Penis (tissue), 1 donor: ENCODE data around the gene EPS15.

GRCh38 chr1:50787917-50788271 is 172.2 kb downstream of the FAF1 start:
- PRO-cap = no peak

DNA sequence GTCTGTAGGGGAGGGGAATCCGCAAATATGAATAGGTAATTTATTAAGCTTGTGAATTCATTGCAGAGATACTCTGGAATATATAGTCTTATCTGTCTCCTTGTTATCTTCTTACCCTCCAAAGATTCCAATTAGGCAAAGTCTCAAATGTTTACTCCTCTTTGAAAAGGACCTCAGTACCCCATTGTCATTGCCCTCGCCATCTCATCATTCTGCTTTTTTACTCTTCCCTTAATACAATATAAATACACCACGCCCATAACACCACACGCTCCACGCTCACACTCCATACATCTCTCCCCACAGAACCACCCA is 1.0 kb downstream of the FAF1 start:
- PRO-cap = no peak

DNA sequence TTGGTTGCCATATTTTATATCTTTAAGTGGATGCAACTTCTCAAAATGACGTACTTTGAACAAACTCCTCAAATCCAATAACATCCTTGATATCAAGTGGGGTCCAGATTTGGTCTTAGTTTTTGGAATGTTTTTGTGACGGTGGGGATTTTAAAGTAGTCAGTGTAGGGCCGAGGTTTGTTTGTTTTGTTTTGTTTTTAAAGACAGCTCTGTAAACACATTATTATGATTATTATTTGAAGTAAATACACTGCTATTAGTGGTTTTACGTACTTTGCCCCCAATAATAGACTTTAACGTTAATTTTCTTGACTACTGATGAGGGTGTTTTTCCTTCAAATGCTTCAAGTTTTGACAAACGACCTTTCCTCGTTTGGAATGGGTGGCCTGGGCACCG is 569 bp downstream of the CDKN2C start:
- PRO-cap = no peak

- PRO-cap = no peak
These were observed 35.0 kb downstream of the RNF11 start for GRCh38 chr1:51270889-51271737.

DNA sequence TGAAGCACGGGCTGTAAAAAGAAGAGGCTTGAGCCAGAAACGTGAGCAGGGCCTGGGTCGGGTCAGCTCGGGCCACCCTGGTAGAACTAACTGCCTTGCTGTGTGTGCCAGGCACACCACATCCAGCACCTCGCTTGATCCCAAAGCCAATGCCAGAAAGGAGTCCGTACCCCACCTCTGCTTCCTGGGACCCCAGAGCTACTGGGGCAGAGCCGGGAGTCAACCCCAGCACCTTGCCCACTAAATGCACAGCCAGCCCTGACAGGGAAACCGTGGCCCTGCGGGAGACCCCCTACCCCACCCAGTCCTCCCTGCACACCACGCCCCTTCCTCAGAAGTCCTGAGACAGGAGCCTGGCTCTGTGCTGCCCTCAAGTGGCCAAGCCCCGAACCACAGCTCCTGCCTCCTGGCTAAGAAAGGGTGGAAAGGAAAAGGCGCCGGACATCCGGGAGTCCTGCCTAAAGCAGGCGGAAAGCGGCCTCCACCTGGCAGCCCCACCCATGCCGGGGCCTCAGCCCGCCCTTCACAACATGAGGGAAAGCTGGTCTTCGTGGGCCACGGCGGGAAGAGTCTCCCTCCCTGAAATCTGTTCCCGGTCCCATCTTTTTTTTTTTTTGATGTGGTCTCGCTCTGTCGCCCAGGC is 33.6 kb downstream of the TTC39A start:
- PRO-cap = no peak

- PRO-cap = no peak
These were observed 63.9 kb upstream of the TTC39A start for GRCh38 chr1:51394191-51394701.

- PRO-cap = no peak
These were observed 27.5 kb downstream of the EPS15 start for GRCh38 chr1:51491660-51491859.

GRCh38 chr1:51517797-51519007 is 864 bp downstream of the EPS15 start:
- PRO-cap = unidirectional peak, plus-strand start at chr1:51518052; bidirectional peak, plus-strand start at chr1:51518272, minus-strand start at chr1:51518135; bidirectional peak, plus-strand start at chr1:51518900, minus-strand start at chr1:51518732

- PRO-cap = bidirectional peak, plus-strand start at chr1:51519506, minus-strand start at chr1:51519245
These were observed at the start of gene EPS15 for GRCh38 chr1:51519008-51519622. Gene EPS15 (minus strand): TSS chr1:51519266.

GRCh38 chr1:51519662-51520192 is 661 bp upstream of the EPS15 start:
- PRO-cap = no peak

- PRO-cap = no peak
These were observed 15.2 kb downstream of the NRDC start for GRCh38 chr1:51863354-51863740.

DNA sequence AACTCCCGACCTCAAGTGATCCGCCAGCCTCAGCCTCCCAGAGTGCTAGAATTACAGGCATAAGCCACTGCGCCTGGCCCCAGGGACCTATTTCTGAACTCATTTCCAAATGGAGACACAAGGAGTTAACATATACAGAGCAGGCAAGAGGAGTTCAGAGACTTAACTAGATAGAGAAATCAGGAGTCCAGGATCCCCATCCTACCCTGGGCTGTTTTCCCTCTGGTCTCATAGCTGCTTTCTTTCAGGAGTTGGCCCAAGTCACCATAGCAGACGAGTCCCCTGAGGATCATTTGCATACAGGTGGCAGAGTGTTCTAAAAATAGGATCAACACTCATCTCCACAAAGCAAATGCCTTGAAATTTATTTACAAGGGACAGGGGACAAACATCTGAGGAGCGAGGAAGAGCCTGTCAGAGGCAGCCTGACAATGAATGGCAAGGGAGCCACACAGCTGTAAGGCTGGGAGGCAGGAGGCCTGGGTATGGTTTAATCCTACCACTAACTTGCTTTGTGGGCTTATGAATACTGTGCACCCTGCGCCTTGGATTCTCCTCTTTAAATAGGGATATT is 34.8 kb downstream of the RAB3B start:
- PRO-cap = no peak

- PRO-cap = no peak
These were observed 15.8 kb upstream of the RAB3B start for GRCh38 chr1:52006179-52006917.

GRCh38 chr1:52028883-52029239 is 4.7 kb downstream of the KTI12 start:
- PRO-cap = no peak

DNA sequence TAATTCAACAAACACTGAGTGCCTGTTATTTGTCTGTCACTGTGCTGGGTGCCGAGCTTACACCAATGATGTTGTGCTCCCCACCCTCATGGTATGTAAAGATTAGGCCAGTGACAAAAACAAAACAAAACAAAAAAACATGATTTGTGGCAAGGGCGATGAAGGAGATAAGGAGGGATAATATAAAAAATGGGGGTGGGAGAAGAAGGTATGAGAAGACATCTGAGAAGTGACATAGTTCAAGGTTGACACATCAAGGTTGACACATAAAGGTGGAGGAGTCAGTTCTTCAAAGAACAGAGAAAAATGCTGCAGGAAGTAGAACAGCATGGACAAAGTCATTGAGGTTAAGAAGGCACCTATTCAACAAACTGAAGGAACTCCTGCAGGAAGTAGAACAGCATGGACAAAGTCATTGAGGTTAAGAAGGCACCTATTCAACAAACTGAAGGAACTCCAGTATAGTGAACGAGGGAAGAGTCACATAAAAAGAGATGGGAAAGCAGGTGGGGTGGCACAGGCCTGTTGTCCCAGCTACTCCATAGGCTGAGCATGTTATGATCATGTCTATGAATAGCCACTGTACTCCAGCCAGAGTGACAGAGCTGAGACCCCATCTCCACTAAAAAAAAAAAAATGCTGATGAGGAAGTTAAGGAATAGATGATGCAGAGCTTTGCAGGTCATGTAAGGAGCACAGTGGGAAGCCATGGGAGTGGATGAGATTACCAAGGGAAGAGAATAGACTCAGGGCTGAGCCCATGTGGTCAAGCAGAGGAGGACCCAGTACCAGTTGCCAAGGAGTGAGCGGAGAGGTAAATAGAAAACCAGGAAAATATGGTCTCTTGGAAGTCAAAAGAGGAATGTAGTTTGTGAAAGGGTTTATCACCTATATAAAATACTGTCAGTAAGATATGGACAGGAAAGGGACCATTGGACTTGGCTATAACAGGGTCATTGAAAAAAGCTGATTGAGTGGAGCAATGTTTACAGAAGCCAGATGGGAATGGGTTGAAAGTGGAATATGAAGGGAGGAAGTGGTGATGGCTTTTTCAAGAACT is 101.6 kb downstream of the ZFYVE9 start:
- PRO-cap = no peak

- PRO-cap = no peak
These were observed 51.1 kb downstream of the CC2D1B start for GRCh38 chr1:52314755-52315455.

DNA sequence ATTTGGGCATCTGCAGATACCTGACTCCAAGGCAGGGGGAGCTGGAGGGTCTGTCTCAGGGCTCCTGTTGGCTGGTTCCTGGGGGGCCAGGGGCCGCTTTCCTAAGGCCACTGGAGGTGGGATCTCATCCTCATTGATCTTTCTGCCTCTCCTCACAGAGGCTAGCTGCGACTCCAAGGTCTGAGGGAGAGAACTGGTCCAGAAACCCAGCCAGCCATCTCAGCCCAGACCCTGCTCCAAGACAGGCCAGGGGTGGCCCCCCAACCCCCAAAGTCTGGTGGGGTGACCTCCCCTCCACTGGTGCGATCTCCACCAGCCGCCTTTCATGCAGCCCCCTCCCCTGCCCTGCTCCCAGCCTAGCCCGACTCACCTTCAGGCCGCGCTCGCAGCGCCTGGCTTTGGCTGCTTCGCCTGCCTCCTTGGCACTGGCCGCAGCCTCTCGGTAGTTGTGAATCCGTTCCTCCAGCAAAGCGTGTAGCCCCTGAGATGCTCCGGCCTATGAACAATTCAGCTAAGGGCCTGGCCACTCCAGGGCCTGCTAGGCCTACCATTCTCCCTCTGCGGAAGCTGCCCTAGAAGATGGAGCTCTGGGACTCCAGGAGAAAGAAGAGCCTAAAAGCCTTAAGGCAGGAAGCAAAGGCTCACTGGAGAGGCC is 5.8 kb downstream of the CC2D1B start:
- PRO-cap = no peak

- PRO-cap = no peak
These were observed 547 bp downstream of the ORC1 start for GRCh38 chr1:52403482-52404269.

- PRO-cap = no peak
These were observed 63.1 kb downstream of the PRPF38A start for GRCh38 chr1:52467565-52467934.

- PRO-cap = no peak
These were observed 46.7 kb downstream of the TUT4 start for GRCh38 chr1:52506194-52506516.